A172 (cell line): Measurements from ENCODE around the gene PLIN3.

DNA sequence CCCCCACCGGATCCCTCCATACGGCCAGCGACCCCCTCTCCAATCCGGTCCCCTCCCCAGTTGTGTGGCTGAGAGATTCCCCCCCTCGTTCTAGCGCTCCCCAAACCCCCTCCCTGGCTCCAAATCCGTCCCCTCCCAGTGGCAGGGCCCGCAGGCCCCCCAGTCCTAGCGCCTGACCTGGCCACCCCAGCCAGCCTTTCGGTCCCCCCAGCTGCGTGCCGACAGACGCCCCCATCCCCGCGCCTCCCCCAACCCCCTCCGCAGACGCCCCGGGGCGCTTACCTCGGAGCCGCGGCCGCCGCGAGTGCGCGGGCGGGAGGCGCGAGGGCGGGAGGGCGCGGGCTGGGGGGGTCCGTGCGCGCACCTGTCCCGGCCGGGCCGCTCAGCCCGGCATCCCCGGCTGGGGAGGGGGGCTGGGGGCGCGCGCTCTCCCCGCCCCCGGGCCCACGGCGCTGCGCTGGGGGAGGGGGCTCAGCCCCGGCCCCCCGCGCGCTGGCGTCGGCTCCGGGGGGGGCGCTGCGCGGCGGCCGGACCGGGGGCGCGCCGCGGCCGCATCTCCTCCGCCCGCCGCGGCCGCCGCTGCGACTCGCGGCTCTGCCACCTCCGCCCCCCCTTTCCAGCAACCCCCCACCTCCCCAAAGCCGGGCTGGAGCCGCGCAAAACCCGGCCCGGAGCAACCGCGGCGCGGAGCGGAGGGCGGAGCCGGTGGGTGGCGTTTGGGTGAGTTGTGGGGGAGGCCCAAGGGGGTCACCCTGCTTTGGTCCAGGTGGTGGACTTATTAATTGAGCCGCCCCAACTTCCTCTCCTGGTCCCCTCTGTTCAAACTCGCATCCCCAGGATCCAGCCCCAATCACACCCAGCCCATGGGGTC, 21.9 kb upstream of the SEMA6B start:
- RAMPAGE, long total RNA = no peak

GRCh38 chr19:4648156-4649087, 9.1 kb downstream of the TNFAIP8L1 start:
- RAMPAGE, long total RNA = no peak

- RAMPAGE, long total RNA = no peak
Measured at GRCh38 chr19:4678634-4679595, 8.8 kb upstream of the MYDGF start.

DNA sequence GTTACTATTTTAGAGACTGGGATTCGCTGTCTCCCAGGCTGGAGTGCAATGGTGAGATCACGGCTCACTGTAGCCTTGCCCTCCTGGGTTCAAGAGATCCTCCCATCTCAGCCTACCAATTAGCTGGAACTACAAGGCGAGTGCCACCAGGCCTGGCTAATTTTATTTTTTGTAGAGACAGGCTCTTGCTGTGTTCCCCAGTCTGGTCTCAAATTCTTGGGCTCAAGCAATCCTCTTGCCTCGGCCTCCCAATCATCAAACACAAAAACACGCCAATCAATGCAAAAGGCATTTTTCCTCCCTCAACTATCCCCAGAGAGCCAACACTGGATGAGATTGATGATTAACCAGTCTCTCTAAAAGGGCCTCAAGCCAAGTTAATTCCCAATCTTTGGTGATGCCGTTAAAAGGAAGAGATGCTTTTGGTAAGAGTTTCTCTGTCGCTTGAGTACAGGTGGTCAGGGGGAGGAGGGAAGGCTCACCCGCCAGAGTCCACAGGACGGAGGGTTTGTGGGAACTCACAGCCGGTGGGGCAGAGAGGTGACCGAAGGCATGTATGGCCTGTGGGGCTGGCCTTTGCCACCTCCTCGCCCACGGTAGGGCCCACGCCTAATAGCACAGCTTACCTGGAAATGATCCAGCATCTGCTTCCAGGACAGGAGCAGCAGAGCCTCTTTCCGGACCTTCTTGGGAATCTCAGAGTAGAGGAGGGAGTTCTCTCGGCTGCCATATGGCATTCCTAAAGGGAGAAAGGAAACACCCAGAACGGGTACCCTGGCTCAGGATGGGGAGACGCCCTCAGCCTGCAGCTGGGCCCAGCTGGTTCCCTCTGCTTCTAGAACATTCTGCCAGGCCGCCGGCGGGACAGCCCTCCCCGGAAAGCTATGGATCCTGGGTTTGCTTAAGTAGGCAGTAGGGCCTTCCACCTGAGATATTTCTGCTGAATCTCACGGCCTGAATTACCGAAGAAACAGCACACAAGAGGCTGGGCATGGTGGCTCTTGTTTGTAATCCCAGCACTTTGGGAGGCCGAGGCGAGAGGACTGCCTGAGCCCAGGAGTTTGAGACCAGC, 18.1 kb downstream of the DPP9 start:
- RAMPAGE, long total RNA = no peak

DNA sequence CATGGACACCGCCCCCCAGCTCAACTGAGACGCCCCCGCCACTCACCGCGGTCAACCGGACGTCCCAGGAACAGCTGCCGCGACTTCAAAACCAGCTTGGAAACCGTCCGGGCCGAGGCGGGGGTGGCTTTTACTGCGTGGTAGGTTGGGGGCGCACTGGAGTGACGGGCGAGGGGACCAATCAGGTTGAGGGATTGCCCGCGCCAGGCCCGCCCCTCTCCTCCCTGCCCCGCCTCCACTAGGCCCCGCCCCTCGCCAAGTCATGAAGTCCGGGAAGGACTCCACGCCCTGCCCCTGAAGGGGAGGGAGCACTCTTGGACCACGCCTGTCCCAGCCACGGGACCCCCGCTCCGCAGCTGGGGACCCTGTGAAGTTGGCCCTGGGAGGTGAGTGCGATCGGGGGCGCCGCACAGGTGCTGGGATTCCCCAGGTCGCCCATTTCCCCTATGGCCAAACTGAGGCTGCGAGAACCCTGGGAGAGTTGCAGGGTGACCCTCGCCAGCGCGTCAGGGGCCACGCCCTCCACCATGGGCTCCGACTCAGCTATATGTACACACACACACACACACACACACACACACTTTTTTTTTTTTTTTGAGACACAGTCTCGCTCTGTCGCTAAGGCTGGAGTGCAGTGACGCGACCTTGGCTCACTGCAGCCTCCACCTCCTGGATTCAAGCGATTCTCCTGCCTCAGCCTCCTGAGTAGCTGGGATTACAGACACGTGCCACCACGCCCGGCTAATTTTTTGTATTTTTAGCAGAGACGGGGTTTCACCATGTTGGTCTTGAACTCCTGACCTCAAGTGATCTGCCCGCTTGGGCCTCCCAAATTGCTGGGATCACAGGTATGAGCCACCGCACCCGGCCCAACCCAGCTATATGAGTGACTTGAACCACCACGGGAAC, at the start of gene PLIN3:
Gene PLIN3 (minus strand): TSS at position 105 of the 909 bp plus-strand sequence.
- RAMPAGE, long total RNA = no peak

- RAMPAGE, long total RNA = no peak
Measured at GRCh38 chr19:4902453-4902769, 285 bp downstream of the ARRDC5 start.

- RAMPAGE, long total RNA = no peak
Measured at GRCh38 chr19:5052767-5053405, 84.0 kb downstream of the KDM4B start.

DNA sequence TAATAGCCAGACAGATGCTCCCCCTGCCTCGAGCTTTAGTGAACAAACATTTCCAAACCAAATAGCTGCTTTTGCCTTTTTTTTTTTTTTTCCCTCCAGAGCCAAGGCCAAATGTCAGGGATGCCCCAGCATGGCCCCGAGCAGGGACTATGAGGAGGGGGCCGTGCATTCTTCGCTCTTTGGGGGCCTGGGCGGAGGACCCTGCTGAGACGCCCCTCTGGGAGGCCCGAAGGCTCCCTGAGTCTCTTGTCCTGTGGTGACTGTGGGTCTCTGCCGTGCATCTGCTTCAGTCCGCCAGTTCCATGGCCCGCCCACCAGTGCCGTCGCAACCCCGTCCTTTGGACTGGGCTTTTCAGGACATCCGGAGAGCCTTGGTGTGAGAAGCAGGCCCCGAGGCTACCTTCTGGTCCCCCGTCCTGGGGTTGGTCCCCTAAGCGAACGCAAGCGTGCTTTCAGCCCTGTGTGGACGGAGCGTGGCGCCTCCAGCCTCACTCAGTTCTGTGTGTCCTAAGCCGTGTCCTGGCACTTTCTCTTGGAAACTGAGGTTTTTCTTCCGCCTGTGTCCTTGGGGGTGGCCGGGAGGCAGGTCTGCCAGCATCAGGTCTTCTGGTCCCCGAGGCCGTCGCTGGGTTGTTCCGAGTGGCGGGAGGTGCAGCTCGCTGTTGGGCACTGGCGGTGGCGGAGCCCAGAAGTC, 99.3 kb downstream of the KDM4B start:
- RAMPAGE, long total RNA = no peak

DNA sequence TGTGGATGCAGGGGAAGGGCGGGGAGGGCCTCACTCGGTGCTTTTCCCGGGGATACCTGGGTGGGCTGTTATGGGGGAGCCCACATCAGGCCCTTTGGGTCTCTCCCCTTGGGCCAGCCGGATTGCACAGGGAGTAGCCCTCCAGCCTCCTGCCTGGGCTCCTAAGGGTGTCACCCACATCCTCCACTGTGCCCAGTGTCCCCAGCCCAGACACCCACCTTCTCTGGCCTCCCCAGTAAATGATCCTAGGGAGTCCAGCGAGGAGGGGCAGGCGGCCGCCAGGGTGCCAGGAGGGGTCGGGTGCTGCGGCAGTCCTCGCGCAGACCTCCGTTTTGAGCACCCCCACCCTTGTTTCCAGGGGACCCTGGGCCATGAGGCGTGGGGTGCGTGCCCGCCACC, 132.8 kb downstream of the KDM4B start:
- RAMPAGE, long total RNA = no peak

DNA sequence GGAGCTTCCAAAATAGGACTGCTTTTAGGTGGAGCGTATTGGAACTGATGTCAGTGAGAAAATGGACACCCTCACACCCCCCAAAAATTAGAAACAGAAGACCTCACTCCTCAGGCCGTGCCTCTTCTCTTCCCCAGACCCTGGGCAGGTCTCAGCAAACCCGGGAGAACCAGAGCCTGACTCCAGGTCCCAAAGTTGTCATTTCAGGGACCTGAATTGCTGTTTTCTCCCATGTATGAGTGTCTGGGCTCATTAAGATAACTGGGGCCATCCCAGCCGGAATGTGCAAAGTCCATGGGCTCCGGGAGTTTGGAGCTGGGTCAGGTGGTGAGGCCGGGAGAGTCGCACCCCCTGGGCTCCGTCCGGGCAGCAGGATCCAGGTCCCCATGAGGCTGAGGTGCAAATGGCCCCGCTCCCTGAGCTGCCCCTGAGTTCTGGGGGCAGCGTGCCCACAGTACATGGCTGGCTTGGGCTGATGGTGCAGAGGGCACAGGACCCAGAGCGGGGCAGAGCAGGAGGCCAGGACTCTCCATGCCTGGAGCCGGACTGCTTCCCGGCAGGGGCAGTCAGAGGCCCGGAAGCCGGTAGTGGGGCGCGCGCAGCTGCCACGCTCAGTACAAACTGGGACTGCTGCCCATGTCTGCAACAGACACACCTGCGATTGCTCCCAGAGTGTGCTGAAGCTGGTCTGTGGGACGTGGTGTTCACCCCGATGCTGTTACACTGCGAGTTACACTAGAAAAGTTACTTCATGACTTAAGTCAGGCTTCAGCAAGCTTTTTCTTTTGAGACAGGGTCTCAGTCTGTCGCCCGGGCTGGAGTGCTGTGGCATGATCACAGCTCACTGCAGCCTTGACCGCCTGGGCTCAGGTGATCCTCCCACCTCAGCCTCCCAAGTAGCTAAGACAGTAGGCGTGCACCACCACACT, 136.0 kb downstream of the KDM4B start:
- RAMPAGE, long total RNA = no peak

- RAMPAGE, long total RNA = no peak
Measured at GRCh38 chr19:5113261-5114034, 144.5 kb downstream of the KDM4B start.

- RAMPAGE, long total RNA = no peak
Measured at GRCh38 chr19:5114618-5114892, 145.6 kb downstream of the KDM4B start.

DNA sequence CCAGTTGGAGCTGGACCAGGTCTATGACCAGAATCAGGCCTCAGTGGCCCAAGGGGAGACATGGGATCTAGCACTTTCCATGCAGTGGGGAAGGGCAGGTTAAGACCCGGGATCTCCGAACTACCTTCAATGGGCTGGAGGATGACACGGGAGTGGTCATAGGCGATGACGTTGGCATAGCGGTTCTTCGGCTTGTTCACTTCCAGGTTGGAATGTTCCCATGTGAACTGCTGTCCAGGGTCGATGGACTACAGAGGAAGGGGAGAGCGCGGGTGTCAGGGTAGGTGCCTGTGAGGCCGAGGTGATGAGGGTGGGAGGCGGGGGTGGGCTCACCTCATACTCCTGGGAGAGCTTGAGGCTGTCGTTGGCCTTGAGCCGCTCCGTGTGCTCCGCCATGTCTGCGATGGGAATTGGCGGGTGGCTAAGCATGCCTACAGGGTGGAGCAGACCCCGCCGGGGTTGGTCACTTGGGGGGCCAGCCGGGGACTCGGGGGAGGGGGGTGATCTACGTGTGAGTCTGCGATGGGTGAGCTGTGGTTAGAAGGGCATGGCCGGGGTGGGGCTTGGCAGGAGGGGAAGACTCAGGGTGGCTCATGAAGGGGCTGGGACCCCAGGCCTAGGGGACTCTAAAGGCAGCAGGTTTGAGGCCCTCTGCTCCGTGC, 125.3 kb downstream of the PTPRS start:
- RAMPAGE, long total RNA = no peak

DNA sequence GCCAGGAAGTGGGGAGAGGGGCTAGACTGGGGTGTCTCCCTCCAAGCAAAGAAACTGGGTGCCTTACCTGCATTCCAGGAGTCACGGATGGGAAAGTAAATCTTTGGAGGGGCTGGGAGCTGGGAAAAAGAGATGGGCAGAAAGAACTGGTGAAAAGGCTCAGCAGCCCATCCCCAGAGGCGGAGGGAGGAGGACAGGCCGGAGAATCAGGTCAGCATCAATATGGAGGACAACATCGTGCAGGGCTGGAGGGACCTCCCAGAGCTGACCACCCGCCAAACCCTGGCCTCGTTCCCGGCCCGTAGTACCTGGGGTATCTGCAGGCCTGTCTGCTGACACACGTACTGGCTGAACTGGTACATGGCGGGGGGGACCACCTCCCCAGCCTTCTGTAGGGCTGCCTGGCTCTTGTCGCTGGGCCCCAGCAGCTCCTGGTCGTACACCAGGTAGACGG, 1.0 kb downstream of the MICOS13 start:
- RAMPAGE, long total RNA = no peak

GRCh38 chr19:5718989-5720038, 632 bp downstream of the LONP1 start:
- RAMPAGE, long total RNA = no peak

DNA sequence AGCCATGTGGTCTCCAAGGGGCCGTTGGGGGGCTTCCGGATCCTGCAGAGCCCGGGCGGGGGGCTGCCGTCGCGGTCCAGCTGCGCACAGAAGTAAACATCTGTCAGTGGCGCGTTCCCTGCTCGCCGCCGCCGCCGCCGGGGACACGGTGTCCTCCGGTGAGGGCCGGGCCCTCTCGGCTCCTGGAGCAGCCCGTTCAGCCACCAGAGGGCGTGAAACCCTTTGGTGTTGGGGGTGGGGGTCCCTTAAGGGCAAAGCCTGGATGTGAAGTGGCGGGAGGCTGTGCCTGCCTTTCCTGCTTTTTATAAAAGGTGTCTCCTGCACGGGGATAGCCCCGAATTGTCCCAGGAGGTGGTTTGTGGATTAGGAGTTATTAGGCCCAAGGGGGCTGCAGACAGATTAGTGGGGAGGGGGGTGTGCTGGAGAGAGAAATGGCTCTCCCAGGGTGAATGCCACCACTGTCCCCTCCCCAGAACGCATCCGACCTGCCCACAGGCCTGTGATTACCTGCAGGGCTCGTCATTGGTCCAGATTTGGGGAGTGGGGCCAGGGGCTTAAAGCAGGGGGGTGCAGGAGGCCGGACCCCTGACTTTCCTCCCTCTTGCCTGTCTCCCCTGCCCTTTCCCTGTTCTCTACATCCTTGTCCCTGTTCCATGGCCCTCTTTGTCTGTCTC, 1.1 kb downstream of the NRTN start:
- RAMPAGE, long total RNA = no peak

- RAMPAGE, long total RNA = no peak
Measured at GRCh38 chr19:5985434-5985981, 7.6 kb upstream of the RANBP3 start.

GRCh38 chr19:5993410-5994790, 16.0 kb upstream of the RANBP3 start:
- RAMPAGE, long total RNA = no peak

DNA sequence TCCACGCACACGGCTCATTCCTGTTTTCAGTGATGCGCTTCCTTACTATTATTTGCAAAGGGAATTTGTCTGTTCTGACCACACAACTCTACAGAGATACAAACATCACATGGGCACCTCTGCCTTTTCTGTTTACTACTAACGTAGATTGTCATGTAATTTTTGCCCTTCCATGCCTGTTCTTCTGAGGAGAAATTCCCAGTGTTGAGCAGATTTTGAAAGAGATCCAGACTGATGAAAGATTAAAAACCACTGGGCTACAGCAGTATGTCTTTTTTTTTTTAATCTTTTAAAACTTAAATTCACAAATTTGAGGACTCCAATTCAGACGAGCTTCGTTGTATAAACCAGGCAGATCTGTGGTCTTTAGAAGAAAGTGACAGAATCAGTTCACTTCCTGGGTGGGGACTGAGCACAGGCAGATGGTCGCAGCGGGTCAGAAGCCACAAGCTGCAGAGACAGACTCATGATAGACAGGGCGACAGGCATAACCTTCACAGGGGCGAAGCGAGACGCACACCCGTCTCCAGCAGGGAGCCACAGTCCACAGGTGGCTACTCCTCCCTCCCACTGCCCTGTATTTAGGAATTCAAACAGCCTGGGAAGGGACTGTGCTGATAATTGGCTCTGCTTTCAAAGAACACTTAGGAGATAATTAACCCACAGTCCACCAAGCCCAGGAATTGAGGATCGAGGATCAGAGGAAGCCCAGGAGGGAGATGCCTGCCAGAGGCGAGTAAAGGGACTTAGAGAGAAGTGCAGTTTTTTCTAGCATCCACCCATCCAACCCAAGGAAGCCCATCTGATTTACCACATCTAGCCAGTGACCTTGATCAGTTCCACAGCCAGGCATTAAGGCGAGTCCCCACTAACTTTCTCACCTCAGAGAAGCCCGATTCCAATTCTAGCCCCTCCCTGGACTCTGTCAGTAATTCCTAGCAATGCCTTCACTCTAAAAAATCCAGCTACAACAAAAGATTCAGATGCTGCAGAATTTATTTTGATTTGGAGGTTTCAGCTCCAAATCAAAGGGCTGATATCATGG, 23.3 kb downstream of the RFX2 start:
- RAMPAGE, long total RNA = no peak

- RAMPAGE, long total RNA = no peak
Measured at GRCh38 chr19:6270570-6270845, 9.3 kb downstream of the MLLT1 start.